ENCODE data around the genes MAGEE2, FGF16, LPAR4, ZNF711, CHM and KLHL4.

- RRBS, 2 experiments, result no CpG with 5 or more reads among the region's 2 CpGs
These were observed 338.1 kb upstream of the ZCCHC13 start for GRCh38 chrX:73965826-73966311.

- RRBS, 2 experiments, result no CpG with 5 or more reads among the region's 5 CpGs
These were observed 299.7 kb upstream of the ZCCHC13 start for GRCh38 chrX:74004008-74004926.

- RRBS, 2 experiments, result no CpG with 5 or more reads among the region's 2 CpGs
These were observed 86.7 kb upstream of the ZCCHC13 start for GRCh38 chrX:74217150-74217770.

DNA sequence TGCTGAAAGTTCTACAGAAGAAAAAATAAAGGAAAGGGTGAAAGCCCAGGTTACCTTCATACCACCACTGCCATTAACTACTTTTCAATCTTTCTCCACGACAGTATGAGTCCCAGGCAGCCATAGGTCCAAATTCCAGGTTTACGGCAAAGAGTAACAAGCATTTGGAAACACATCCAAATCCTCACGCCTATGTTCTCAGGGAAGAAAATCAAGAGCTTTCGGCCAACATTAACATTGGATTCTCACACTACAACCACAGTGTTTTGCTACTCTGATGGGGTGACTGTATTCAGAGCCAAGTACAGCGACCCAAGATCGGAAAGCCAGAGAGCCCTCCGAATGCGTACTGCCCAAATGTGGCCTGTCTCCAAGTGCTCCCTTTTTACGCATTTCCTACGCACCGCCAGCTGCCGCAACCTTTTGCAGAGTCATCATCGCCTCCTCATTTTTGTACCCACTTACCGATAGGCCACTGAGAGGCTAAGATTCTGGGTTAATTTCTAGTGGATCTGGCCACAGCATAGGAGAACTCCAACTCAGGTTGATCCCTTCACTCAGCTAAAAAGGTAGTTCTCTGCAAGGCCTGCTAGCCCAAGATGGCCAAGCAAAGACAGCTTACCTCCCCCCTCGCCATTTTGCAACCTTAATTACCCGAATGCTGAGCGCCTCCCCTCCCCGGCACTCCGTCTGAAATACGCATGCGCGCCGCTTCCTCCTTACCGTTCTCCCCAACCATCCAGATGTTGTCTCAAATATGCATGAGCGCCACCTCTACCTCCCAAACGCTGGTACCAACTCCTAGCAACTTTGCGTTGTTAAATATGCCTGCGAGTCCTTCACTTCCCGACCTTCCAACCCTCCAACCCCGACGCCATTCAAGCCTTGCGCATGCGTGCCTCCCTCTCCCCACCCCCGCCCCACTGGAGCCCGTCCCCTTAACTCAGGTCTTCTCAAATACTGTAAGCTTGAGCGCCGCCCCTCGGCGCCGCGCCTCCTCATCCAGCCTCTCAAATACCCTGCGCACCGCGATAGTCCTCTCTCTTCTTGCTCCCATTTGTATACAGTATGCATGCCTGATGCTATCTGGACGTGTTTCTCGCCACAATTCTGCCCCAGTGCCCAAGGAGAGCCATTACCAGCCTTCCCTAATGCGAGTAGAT, 11.9 kb upstream of the ZCCHC13 start:
- RRBS, 2 experiments, result no CpG with 5 or more reads among the region's 47 CpGs

DNA sequence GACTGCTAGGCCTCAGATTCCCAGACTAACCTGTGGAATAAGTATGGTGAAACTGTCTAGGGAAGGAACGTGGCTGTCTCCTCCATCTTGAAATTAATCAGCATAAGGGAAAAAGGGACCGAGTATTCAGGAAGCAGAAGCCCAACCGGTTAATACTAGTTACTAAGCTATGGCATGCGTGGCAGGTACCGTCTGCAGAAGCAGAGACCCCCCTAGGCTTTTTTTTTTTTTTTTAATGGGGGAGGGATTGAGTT, 1.1 kb downstream of the RLIM start:
- RRBS, 2 experiments, result no CpG with 5 or more reads among the region's 5 CpGs

GRCh38 chrX:75744469-75744825, 40.6 kb downstream of the MAGEE2 start:
- RRBS, 2 experiments, result no CpG with 5 or more reads among the region's 1 CpG

DNA sequence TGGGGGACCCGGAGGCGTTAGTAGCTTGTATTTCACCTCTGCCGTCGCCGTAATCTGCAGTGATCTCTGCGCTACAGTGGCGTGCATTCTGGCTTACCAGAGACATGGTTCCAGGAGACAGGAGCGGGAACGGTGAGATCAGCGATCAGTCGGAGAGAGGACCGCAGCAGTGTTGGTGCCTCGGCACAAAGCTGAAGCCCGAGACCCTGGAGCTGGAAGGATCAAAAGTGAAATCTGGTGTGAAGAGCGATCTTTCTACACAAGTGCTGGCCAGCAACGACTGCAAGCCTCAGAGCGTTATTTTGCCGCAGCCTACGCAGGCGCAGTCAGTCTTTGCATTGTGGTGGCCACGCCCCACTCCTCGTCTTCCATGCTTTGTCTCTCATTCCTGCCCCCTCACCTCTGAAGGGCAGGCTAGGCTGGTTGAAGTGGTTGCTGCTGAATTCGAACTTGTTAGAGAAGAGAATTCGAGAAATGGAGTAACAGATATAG, at the start of gene MAGEE2:
Gene MAGEE2 (minus strand): TSS at position 309 of the 492 bp plus-strand sequence.
- RRBS, 2 experiments, result no CpG with 5 or more reads among the region's 24 CpGs

- RRBS, 2 experiments, result no CpG with 5 or more reads among the region's 31 CpGs
These were observed 1.2 kb downstream of the MAGEE1 start for GRCh38 chrX:76428682-76429074.

GRCh38 chrX:77446850-77447845, at the start of gene FGF16:
TSS of gene FGF16 (plus strand) at chrX:77447389.
- RRBS, 2 experiments, result no CpG with 5 or more reads among the region's 64 CpGs

DNA sequence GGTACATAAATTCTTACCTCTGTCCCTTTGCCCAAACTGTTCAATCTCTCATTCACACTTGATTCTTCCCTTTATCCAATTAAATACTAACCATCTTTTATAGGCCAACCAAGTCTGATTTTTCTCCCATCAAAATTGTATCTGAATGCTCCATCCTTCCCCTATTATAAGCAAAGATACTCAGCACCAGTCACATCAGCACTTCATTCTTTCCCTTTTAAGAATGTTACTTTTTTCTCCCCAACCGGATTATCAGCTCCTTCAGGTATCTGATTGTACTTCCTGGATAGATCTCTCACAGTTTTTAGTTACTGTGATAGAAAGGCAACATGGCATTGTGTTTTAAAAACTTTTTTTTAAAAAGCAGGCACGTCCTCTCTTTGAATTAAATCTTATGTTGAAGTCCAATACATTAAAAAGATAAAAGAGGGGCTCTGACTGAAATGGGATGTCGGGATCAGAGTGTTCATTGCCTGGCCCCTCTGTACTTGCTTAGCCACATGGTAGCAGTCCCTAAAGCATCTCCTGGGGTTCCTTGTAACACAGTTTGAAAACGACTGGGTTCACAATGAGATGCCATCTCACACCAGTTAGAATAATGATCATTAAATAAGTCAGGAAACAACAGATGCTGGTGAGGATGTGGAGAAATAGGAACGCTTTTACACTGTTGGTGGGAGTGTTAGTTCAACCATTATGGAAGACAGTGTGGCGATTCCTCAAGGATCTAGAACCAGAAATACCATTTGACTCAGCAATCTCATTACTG, 107.6 kb downstream of the FGF16 start:
- RRBS, 2 experiments, result no CpG with 5 or more reads among the region's 6 CpGs

DNA sequence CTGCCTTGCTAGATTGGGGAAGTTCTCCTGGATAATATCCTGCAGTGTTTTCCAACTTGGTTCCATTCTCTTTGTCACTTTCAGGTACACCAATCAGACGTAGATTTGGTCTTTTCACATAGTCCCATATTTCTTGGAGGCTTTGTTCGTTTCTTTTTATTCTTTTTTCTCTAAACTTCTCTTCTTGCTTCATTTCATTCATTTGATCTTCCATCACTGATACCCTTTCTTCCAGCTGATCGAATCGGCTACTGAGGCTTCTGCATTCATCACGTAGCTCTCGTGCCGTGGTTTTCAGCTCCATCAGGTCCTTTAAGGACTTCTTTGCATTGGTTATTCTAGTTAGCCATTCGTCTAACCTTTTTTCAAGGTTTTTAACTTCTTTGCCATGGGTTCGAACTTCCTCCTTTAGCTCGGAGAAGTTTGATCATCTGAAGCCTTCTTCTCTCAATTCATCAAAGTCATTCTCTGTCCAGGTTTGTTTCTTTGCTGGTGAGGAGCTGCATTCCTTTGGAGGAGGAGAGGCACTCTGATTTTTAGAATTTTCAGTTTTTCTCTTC, 49.2 kb downstream of the MAGT1 start:
- RRBS, 2 experiments, result no CpG with 5 or more reads among the region's 10 CpGs

GRCh38 chrX:78747146-78748252, at the start of gene LPAR4:
TSS of gene LPAR4 (plus strand) at chrX:78747720.
- RRBS, 2 experiments, result no CpG with 5 or more reads among the region's 16 CpGs

DNA sequence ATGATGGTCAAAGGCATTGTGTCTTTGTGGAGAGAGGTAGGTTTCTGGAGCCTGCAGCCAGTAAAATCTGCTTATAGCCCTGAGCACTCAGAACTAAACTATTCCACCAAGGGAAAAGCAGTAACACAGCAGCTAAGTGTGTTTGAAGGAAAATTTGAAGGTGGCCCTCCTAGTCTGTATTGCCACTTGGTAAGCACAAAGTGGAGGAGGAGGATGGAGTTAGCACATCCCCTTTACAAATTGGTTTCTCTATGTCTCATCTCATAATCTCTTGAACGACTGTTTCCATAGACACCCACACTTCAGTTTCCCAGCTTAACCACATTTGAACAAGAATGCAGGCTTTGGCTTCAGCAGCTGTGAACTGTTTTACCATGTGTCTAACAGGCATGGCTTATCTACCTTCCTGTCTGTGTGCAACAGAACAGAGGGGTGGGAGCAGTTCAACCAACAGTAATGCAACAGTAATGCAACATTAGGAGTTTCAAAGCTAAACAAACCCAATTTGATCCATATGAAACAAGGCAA, 108.1 kb downstream of the ITM2A start:
- RRBS, 2 experiments, result no CpG with 5 or more reads among the region's 1 CpG

DNA sequence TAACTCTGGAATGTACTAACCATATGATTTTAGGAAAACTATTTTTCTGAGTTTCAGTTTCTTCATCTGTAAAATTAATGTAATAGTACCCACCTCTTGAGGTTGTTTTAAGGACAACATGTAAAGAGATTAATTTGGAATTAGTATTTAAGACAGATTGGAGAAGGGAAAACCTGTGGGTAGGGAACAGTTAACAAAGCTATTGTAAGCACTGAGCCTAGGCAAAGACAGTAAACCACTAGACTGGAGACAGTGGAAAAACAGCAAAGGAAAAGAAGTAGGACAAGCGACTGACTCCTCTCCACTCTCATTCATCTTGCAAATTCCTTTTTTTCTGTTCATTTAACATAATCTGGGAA, 843 bp downstream of the HMGN5 start:
- RRBS, 2 experiments, result no CpG with 5 or more reads among the region's 1 CpG

GRCh38 chrX:81202727-81203439, 981 bp downstream of the SH3BGRL start:
- RRBS, 2 experiments, result no CpG with 5 or more reads among the region's 3 CpGs

DNA sequence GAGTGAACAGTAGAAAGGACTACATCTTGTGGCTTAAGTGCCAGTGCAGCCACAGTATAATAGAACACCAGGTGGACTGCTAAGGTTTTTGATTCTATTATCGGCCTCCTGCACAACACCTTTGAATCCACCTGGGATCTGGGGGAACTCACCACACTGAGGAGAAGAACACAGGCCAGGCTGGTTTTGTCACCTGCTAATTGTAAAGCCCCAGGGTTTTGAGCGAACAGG, 36.4 kb downstream of the SH3BGRL start:
- RRBS, 2 experiments, result no CpG with 5 or more reads among the region's 2 CpGs

DNA sequence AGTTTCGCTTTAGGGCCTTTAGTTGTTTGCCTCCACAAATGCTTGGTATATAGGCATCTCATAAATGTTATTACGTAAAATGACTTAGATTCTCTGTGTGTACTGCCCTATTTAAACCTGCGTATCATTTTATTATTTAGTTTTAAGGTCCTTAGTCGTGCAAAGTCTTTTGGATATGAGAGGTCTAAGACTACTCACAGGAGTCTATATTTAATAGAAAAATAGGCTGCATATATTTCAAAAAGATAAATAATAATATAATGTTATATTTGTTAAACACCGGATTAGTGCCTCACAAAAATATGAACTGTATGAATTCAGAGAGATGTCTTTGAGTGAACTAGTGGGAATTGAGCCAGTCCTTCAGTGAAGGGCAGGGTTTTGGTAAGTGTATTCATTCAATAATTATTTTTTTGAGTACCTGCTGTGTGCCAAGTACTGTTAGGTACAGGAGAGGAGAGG, 27.6 kb downstream of the APOOL start:
- RRBS, 2 experiments, result no CpG with 5 or more reads among the region's 5 CpGs

DNA sequence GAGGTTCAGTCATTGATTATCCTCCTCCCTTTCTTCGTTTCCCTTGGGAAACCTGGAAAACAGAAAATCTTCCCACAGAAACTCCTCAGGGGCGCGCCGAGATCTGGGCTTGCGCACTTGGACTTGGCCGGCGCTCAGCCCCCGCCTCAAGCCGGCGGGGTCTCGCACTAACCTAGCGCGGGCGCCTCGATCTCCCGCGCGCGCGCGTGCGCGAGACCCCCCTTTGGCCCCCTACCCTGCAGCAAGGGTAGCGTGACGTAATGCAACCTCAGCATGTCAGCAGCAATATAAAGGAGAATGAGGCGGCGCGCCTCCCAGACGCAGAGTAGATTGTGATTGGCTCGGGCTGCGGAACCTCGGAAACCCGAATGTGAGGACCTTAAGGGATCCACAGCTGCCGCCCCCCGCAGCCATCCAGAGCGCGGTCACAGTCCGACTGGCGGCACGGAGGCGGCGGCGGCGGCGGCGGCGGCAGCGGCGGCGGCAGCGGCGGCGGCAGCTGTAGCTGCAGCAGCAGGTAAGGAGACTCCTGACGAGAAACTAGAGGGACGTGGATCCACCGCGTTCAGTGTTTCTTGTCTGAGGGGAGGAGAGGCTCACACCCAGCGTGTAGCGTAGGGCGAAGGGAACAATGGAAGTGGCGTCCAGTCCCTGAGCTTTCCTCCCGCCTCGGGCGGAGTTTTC, at the start of gene ZNF711:
Gene ZNF711 (plus strand): TSS at position 317 of the 684 bp plus-strand sequence.
- RRBS, 2 experiments, result no CpG with 5 or more reads among the region's 64 CpGs

DNA sequence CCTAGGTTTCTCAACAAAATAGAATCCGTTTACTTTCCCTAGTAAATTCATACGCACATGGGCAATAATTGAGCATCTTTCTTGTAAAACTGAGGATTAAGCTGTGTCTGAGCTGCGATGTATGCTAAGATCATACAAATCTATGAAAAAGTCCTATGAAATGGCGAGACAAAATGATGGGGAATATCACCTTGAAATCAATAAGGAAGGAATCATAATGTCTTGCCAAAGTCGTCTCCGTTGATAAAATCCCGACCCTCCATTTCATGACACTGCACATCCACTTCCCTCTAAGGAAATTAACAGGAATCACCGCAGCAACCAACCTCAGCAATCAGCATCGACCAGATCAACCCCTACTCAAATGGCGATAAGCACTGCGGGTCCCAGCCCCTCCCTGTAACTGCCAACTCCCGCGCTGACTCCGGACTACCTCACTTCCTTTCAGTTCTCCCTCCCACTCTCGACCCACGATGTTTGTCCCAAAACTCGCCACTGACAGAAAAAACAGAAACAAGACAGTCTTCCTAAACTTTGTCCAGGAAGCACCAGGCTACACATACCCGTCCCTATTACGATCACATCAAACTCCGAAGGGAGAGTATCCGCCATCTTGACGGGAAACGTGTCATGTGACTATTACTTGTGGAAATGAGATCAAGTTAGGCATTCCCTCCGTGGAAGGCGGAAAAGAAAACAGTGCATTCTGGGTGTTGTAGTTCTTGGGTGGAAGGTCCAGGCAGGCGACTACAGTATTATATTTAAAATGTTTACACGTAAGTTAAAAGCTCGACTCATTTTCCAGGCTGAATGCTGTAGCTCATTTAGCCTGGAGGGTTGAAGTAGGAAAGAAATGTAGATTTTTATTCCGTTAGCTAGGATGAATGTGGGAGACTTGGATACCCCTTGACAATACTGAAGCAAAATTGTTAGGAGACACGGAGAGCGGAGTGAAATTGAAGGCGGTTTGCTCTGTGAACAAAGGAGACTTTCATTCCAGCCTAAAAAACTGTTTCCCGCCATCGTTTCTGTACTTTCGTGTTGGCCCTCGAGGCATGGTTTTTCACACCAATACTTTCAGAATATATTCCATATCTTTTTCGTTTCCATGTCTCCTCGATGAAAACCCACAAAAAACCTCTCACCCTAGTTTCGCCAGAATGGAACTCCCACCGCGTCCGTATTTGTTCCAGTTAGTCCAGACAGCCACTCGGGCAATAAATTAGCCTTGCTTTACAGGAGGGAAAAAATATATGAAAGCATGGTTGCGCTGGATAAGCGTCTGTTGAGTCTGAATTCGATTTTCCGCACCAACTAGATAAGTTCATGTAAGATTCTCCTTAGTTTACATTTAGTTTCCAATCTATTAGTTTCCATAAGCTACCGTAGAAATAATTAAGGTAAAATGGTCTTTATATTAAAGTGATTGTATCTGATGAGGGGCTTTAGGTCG, at the start of gene CHM:
Gene CHM (minus strand): TSS at position 638 of the 1,453 bp plus-strand sequence.
- RRBS, 2 experiments, result no CpG with 5 or more reads among the region's 49 CpGs

GRCh38 chrX:87517283-87518359, at the start of gene KLHL4:
TSS of gene KLHL4 (plus strand) at chrX:87517802.
- RRBS, 2 experiments, result 0% methylated on average over 3 of the region's 16 CpGs; no CpG with 5 or more reads in 1 of the 2 experiments

All from bronchial epithelial cell (primary cell).